AG04449 (cell line): ENCODE measurements around a stretch of chr16.

- RRBS = no CpG with 5 or more reads among the region's 4 CpGs
These were observed 712.1 kb downstream of the CDH11 start for GRCh38 chr16:64409800-64410176.

DNA sequence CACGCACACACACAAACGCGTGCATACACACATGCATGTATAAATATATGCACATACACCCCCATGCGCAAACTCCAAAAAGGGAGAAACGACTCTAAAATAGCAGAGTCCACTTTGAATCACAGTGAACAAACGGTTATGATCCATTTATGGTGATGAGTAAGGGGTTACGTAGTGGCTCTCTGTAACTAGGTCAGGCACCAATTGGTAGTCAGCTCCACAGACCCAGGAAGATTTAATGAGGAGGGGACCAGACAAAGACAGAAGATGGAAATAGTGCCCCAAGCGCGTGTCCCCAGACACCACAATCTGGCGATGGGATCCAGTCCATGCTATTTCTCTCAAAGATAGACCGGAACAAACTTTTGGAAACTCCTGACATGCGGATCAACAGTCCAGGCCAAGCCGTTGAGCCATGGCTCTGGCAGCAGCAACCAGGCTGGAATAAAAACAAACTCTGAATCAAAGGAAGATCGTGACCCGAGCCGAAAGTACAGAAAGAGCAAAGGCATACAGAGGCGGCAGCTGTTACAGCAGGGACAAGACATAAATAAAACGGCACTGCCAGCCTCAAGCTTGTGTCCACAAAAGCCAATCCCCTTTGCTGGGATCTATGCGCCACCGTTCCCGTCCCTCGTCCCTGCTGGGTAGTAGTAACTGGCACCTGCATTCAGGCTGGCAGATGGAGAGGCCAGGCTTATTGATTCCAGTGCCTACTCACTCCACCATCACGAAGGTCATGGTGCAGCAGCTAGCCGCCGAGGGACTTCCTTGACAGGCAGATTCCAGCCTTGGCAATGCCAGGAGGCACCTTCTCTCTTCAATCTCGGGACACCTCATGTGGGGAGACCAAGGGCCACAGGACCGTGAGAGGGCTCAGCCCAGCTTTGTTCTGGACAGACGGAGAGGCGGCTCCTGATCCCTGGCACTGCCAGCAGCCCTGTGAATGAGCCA lies 50.3 kb downstream of the CDH11 start:
- RRBS = no CpG with 5 or more reads among the region's 29 CpGs

- RRBS = no CpG with 5 or more reads among the region's 9 CpGs
These were observed 127.9 kb upstream of the CDH11 start for GRCh38 chr16:65249593-65250272.

DNA sequence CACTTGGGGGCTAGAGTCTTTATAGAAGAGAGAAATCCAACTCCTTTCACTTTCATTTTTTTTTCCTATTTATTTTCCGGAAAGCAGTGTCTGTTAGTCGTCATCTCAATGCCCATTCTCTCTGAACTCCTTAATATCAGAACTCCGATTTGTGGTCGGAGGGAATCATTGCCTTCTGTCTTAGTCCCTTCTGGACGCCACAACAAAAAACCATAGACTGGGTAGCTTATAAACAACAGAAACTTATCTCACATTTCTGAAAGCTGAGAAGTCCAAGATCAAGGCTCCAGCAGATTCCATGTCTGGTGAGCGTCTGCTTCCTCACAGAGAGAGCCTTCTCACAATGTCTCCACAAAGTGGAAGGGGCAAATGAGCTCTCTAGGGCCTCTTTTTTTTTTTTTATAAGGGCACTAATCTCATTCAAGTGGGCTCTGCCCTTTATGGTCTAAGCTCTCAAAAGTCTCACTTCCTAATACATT lies 296.6 kb upstream of the CDH11 start:
- RRBS = no CpG with 5 or more reads among the region's 6 CpGs

GRCh38 chr16:65689837-65690177 lies 567.9 kb upstream of the CDH11 start:
- RRBS = no CpG with 5 or more reads among the region's 12 CpGs

- RRBS = no CpG with 5 or more reads among the region's 15 CpGs
These were observed 238.9 kb upstream of the CDH5 start for GRCh38 chr16:66127649-66128030.

GRCh38 chr16:66379077-66379616 lies 12.7 kb downstream of the CDH5 start:
- RRBS = no CpG with 5 or more reads among the region's 11 CpGs

DNA sequence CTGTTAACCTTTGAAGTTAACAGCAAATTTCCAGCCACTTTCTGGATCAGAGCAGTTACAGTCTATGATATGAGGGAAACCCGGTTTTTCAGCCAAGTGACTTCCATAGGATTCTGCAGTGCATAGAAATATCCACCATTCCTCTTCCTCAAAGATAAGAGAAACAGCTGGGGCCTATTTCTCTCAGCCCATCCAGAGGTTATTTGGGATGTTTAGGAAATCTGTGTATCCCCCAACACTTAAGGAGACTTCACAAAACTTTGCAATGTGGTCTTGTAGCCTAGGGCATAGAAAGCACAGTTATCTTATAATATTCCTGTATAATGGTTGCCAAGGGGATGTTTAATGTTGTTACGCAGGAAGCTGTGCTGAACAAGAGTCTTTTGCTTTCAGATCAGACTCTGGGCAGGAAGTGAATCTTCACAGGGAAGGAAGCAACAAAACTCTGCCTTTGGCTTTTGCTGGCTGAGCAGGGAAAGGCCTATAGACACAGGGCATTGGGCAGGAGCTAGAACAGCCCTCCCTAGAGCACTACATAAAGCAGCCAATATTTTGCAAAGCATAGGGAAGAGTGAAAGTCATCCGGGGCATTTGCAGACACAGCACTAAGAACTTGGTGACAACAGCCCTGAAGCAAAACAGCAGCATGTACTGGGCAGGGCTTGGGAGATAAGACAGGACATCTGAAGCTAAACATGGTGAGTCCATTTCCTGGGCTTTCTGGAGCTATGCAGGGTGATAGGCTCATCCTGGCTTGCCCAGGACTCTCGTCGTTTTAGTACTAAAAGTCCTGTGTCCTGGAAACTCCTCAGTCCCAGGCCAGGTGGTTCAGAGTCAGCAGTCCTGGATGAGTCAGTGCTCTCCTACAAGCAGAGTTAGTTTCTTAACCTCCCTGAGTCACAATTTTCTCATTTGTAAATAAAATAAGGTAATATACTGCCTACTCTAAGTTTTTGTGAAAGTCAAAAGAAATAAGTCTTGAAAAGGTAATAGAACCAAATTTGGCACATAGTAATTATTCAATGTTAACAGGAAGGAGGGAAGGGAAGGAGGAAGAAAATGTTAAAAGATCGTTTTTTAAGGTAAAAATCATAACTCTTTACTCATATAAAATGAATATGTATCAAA lies 18.6 kb upstream of the BEAN1 start:
- RRBS = no CpG with 5 or more reads among the region's 6 CpGs

GRCh38 chr16:66510868-66511667 lies 38.9 kb downstream of the TK2 start:
- RRBS = no CpG with 5 or more reads among the region's 13 CpGs

GRCh38 chr16:66553170-66553732 lies 875 bp downstream of the CKLF start:
- RRBS = no CpG with 5 or more reads among the region's 8 CpGs

GRCh38 chr16:66690005-66690727 lies 6.4 kb downstream of the CMTM4 start:
- RRBS = no CpG with 5 or more reads among the region's 5 CpGs

DNA sequence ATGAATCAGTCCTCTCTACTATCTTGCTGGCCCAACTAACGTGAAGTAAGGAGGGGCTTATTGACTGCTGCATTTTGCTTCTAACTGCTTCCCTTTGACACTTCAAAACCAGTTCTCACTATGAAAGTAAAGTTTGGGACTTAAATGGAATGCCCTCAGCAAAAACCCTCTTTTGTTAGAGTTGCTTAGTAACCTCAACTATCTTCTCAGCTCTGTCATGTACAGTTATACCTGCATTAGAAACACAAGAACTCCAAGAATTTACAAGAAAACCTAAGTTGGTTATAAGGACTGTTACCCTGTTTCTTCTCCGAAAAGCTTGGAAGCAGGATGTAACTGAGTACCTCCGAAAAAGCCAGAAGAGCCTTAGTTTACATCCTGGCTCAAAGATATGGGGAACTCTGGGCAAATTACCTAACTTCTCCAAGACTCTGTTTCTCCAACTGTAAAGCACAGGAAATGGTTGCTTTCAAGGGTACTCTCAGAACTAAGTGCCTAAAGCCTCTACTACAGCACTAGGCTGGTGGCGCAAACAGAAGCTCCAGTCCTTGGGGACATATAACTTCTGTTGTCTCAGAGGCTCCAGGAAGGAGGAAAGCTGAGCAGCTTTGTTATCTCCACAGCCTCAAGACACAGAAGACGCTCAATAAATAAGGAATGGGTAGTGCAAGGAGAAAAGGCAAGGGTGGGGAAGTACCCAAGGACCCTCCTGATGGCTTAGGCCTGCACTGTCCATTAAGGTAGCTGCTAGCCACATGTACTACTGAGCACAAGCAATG lies 1.5 kb downstream of the NAE1 start:
- RRBS = no CpG with 5 or more reads among the region's 5 CpGs

DNA sequence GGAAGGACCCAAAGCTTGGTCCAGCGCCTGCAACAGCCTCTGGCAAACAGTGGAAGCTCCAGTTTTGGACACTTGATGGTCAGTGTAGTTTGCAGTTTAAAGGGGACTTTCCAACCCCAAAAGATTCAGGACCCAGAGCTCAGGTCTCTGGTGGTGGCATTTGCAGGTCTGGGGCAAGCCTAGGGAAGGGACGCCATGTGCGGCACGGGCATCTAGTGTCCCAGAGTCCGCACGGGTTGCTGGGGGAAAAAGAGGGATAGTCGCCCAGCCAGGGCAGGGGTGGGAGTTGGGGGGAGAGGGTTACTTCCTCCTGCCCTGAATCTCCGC lies 305 bp upstream of the CA7 start:
- RRBS = no CpG with 5 or more reads among the region's 8 CpGs

DNA sequence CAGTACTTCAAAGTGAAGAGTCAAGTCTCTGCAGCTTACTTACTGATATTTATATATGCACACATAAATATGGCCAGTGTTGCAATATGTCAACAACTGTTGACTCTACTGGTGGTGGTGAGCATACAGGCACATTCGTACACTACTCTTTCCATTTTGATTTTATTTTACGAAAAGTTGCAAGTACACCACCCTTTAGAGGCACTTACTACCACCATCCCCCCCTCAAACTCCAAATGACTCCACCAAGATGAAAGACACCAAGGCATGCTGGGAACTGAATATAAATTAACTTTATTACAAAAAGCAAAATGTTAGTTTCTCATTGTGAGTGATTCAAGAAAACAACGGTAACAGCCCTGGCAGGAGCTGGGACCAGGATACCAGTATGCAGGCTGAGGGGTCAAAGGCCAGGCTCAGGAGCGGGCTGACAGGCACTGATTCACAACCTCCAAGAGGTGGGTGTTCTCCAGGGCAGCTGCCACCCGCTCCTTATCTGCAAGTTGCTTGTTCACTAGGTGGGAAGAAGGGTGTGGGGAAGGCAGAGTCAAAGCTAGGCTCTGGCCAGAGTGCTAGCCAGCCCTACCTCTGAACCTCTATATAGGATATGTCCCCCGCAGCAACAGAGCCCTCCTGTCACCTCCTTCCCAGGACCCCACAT lies 2.3 kb downstream of the CIAO2B start:
- RRBS = no CpG with 5 or more reads among the region's 6 CpGs

GRCh38 chr16:66978798-66979288 lies 9.5 kb upstream of the CES4A start:
- RRBS = no CpG with 5 or more reads among the region's 6 CpGs

DNA sequence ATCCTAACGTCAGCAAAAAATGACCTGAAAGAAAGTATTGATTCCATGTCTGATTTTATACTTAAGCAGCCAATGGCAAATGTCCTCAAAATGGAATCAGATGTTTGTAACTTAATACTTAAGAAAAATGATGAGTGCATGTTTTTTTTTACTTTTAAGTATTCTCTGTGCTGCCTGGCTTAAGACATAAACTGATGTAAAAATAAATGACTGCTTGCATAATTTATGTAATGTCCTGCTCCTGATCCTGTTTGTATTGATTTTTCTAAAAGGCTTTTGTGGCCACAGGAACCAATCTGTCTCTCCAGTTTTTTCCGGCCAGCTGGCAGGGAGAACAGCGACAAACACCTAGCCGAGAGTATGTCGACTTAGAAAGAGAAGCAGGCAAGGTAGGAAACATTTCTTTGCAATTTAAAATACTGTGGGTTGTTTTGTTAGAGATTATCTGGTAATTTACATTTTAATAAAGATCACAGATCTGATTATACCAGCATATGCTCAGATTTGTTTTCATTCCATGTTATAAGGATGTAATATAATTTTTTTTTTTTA lies 7.5 kb downstream of the CBFB start:
- RRBS = no CpG with 5 or more reads among the region's 5 CpGs

GRCh38 chr16:67158945-67159693 lies 590 bp downstream of the TRADD start:
- RRBS = 3% methylated on average over 9 of the region's 38 CpGs

DNA sequence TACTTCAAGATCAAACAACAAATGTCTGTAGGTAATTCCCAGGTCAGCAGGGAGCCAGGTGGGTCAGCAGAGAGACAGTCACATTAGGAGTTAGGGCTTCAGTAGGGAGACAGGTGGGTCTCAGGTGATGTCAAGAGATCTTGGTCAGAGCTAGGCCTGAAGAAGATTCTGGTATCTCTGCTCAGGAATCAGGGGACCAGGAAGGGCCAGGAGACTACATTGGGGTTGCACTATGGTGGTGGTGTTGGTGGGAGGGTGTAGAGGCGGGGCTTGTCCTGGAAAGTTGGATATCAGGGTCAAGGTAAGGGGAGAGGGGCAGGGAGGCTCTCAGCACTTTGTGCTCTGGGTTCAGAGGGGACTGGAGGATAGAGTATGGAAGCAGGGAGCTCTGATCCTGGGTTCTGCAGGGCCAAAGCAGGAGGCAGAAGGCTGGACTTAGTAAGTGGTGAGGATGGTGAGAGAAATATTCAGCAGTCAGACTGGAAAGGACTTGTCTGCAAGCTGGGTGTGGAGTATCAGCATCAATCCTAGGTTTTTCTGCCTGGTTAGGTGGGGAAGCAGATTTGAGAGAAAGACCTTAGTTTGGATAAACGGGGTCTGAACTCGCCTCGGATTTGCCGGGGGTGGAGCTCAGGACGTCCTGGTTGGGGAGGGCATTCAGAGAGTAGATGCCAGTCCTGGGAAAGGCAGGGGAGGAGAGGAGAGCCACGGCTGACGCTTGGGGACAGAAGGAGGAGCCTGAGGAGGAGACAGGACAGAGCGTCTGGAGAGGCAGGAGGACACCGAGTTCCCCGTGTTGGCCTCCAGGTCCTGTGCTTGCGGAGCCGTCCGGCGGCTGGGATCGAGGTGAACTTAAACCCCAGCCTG lies 8.9 kb downstream of the HSF4 start:
- RRBS = no CpG with 5 or more reads among the region's 16 CpGs

DNA sequence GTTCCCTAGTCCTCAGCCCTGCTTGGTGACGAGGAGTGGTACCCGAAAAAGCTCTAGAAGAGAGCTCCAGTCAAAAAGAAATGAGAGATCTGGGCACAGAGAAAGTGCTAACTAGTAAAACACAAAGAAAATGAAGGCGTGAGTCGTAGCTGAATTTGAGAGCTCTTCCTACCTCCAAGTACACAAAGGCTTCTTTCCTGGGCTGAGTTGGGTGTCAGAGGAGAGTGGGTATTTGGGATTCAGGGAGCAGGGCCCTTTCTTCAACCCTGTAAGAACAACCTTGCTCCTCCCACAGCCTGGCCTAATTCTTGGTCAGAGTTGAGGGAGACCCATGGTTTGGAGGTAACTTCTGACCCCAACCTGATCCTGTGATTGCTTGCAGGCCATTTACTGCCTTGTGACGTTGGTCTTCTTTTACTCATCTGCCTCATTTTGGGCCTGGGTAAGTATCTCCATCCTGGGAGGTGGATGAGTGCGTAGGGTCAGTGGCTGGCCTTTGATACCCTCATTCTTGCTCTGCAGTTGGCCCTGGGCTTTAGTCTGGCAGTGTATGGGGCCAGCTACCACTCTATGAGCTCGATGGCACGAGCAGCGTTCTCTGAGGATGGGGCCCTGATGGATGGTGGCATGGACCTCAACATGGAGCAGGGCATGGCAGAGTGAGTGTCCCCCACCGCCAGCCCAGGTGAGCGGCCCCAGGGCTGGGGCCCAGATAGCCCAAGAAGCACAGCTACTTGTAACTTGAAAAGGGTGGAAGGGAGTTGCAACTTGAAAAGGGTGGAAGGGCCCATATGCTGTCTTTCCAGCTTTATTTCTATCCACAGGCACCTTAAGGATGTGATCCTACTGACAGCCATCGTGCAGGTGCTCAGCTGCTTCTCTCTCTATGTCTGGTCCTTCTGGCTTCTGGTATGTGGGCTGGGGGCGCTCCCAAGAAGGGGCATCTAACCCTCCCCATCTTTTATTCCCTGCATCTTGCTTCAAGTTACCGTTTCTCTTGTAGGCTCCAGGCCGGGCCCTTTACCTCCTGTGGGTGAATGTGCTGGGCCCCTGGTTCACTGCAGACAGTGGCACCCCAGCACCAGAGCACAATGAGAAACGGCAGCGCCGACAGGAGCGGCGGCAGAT lies 1.4 kb downstream of the TMEM208 start:
- RRBS = no CpG with 5 or more reads among the region's 20 CpGs

- RRBS = no CpG with 5 or more reads among the region's 15 CpGs
These were observed 4.6 kb downstream of the TMEM208 start for GRCh38 chr16:67231298-67232221.